ENCODE measurements around the genes BRD3 and RXRA.

- PRO-cap = no peak
Measured at GRCh38 chr9:133805453-133806270, 67.5 kb upstream of the SARDH start.

GRCh38 chr9:133982887-133983244, 9.3 kb downstream of the VAV2 start:
- PRO-cap = no peak

GRCh38 chr9:133991417-133991575, 828 bp downstream of the VAV2 start:
- PRO-cap = no peak

GRCh38 chr9:134051372-134051743, 16.5 kb downstream of the BRD3 start:
- PRO-cap = no peak

GRCh38 chr9:134055454-134056754, 11.9 kb downstream of the BRD3 start:
- PRO-cap = no peak

DNA sequence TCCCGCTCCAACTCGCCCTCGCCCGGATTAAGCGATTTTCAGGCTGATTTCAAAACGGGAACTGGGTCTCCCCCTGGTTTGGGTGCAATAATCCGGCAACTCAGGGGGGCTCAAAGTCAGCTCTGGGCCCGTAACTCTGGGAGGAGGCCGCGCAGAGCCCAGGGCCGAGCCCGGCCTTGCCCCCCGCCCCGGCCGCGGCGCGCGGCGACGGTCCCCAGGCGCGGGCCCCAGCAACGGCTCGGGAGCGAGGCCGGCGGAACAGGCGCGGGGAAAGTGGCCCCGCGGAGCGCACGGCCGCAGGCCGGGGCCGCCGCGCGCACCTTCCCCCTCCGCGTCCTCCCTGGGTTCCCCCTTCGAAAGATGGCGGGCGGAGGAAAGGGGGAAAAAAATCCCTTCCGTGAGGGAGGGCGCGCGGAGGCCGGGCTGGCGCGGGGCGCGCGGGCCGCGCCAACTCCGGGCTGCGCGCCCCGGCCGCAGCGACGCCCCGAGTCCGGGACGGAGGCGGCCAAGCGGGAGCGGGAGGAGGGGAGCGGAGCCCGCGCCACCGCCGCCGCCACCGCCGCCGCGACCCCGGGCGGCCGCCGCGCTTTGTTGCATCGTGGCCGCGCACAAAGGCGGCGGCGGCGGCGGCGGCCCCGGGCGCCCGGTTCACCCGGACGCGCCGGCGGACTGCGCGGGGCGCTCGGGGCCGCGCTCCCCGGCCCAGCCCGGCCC, 496 bp downstream of the BRD3 start:
- PRO-cap = no peak

DNA sequence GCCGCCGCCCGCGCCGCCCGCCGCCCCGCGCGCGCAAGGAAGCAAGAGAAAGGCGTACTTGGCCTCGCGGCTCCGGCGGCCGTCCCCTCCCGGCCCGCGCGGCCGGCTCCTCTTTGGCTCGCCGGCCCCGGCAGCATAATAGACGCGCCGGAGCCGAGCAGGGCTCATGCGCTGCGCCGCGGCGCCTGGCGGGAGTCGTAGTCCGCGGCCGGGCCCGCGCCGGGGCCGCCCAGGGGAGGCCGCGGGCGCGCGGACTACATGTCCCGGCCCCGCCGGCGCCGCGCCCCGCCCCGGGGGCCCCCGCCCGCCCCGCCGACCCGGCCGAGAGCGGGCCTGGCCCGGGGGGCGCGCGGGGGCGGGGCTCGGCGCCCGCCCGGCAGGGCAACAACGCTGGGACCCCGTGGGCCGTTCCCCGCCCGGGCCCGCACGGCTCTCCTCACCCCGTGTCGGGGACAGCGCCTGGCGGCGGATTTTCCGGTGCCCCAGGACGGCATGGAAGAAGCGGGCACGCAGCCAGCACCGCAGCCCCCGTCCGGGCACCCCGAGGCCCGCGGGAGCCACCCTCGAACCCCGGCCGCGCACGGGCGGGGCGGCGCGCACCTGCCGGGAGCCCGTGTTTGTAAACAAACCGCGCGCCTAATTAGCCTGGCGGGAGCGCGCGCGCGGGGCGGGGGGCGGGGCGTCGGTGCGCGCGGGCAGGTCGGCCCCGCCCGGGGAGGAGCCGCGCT, at the start of gene BRD3:
BRD3 (minus strand) TSS at position 140 of the 728 bp plus-strand sequence.
- PRO-cap = unidirectional peak, minus-strand start at position 113 of the sequence; bidirectional peak, plus-strand start outside the sequence, minus-strand start at position 582 of the sequence

DNA sequence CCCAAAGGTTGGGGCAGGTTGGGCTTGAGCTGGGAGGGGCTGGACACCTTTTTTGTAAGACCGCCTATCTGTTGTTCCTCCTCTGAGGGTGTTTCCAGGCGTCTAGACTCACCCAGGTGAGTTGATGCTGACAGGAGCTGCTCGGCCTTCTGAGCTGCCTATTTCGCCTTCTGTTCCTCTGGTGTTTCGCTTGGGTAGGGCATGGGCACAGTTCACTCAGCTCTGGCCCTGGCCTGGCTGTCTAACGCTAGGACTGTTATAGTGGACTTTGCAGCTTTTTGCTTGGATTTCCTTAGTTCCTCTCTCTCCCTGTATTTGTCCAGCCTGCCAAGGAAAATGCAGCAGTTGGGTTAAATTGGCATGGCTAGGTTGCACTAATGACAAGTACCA, 2.2 kb downstream of the WDR5 start:
- PRO-cap = no peak

DNA sequence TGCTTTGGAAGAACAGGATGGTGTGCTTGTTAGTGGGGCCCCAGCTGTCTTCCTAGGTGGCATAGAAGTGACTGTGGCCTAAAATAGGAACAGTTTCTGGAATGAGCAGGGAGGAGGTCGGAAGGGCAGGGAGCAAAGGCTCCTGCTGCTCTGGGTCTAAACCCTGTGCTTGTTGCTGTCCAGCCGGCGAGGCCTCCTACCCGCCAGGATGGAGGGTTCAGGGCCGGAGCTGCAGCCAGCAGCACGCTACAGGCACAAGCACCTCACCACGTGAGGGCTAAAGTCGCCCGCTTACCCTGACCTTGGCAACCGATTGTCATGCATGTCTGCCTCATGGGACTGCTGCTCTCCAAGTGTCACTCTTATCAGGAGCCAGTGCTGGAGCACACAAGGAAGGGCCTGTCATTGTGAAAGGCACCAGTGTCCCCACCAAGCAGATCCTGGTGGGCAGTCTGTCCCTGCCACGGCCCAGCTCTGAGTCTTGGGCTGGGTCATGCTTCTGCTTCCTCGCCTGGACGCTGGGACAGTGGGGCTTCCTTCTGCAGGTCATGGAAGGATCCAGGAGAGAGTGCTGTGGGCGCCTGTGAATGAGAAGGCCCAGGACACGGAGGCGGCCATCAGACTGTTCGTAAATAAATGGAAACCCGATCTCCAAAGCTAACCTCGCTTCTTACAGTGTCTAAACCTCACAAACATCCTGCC, 58.3 kb upstream of the RXRA start:
- PRO-cap = no peak

DNA sequence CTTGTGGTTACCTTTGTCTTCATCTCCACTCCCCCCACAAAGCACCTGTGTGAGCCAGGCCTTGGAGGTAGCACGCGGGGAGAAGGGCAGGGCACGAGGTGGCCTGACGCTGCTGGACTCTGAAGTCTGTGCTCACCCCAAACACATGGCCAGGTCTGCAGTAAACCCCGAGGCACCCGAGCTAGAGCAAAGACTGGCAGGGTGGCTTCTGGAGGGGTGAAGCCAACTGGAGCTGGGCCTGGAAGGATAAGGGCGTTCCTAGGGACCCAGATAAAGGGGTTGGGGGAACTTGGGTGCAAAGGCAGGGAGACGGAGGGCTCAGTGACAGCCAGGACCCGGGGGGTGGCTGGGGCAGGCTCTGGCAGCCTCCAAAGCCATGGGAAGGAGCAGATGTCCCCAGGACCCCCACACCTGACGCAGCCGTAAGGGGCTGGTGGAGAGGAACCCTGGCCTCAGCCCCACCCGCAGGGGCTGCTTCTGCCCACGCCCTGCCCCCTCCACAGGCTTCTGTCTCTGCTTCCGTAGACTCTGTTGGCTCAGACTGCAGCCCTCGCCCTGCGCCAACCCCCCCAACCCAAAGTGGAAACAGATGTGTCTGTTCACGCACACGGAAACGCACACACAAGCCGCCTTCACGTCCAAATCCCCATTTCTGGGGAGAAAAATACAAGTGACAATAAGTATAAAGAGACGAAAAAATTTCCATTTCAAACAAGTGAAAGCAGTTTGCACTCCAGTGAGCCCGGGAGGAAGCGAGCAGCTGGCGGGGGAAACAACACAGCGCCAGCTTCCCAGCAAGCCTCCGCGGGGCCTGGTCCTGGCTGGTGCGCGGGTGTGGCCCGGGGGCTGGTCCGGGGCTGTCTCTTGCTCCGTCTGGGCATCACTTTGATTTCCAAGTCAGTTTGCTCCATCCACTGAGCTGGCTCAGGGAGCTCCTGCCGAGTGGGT, 32.7 kb upstream of the RXRA start:
- PRO-cap = no peak

DNA sequence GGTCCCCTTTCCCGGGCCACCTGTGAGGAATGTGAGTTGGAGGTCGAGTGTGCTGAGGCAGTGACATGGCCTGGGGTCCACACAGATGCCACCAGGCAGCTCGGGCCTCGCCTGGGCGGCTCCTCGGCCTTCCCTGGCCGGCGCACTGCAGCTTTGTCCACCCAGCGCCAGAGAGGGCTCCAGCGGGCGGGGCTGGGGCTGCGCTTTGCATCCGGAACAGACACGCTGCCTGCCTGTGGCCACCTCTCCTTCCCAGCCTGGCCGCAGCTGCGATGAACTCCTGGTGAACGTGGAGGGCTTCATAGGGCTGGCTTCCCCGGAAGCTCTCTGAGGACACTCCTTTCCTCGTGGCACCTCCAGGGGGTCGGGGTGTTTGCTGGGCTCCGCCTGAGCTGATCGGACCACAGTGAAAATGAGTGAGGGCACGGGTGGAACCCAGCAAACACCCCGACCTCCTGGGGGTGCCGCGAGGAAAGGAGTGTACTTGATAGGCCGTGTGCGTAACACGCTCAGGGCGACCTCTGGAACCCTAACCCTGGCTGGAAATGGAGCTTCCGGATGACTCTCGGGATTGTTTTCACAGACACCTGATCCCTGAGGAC, 32.0 kb upstream of the RXRA start:
- PRO-cap = no peak

DNA sequence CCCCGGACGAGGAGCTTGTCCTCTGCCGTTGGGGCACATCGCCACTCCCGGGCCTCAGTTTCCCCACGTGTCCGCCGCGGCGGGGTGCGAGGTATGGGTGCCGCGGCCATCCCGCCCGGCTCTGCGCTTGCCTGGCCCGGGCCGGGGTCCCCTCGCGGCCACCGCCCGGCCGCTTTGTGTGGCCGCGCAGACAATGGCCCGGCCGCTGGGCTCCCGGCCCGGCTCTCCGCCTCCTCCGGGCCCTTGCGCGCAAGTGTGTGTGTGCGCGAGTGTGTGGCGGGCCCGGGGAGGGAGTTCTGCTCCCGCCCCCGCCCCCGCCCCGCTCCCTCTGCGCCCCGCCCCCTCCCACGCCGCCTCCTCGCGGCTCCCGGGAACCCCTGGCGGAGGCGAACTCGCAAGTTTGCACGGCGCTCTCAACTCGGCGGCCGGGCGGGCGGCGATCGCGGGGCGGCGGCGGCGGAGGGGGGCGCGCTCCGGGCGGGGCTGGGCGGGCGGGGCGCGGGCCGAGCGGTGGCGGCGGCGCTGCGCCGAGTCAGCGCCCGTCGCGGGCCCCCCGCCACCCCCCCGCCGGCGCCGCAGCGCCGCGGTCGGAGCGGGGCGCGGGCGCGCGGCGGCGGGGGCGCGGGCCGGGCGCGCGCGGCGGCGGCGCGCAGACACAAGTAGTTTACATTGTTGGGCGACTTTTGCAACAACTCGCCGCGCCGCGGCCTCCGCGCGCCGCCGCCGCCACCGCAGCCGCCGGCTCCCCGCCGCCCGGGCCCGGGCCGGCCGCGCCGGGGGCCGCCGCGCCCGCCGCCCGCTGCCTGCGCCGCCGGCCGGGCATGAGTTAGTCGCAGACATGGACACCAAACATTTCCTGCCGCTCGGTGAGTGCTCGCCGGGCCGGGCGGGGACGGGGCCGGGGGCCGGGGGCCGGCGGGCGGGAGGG, at the start of gene RXRA:
RXRA (plus strand) TSS at position 662 of the 928 bp plus-strand sequence.
- PRO-cap = unidirectional peak, minus-strand start at position 251 of the sequence

DNA sequence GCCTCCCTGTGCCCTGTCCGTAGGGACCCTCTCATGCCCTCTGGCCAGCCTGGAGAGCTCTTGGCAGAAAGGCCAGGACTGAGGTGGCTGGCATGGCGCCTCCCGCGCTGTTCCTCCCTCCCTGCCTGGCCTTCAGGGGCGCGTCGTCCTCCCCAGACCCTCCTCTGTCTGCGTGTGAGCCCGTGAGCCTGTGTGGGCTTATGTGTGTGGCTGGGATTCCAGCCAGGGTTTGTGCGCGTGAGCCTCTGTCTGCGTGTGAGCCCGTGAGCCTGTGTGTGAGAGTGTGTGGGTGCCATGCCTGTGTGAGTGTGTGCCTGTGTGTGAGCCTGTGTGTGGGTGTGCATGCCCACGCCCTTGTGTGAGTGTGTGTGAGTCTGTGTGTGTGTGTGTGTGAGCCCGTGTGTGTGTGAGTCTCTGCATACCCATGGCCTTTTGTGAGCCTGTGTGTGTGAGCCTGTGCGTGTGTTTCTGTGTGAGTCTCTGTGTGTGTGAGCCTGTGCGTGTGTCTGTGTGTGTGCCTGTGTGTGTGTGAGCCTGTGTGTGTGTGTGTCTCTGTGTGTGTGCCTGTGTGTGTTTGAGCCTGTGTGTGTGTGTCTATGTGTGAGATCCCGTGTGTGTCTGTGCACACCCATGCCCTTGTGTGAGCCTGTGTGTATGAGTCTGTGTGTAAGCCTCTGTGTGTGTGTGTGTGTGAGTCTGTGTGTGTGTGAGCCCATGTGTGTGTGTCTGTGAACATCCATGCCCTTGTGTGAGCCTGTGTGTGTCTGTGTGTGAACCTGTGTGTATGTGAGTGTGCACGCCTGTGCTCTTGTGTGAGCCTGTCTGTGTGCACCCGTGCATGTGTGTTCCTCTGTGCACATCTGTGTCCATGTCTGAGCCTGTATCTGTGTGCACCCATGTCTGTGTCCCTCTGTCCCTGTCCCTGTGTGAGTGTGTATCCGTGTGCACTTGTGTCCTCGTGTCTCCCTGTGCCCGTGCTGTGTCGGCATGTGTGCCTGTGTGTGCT, 13.2 kb downstream of the RXRA start:
- PRO-cap = no peak

- PRO-cap = no peak
Measured at GRCh38 chr9:134345789-134346622, 19.8 kb downstream of the RXRA start.

- PRO-cap = no peak
Measured at GRCh38 chr9:134357560-134358458, 31.6 kb downstream of the RXRA start.

- PRO-cap = no peak
Measured at GRCh38 chr9:134373868-134374340, 47.6 kb downstream of the RXRA start.

GRCh38 chr9:134407764-134408786, 81.8 kb downstream of the RXRA start:
- PRO-cap = no peak

DNA sequence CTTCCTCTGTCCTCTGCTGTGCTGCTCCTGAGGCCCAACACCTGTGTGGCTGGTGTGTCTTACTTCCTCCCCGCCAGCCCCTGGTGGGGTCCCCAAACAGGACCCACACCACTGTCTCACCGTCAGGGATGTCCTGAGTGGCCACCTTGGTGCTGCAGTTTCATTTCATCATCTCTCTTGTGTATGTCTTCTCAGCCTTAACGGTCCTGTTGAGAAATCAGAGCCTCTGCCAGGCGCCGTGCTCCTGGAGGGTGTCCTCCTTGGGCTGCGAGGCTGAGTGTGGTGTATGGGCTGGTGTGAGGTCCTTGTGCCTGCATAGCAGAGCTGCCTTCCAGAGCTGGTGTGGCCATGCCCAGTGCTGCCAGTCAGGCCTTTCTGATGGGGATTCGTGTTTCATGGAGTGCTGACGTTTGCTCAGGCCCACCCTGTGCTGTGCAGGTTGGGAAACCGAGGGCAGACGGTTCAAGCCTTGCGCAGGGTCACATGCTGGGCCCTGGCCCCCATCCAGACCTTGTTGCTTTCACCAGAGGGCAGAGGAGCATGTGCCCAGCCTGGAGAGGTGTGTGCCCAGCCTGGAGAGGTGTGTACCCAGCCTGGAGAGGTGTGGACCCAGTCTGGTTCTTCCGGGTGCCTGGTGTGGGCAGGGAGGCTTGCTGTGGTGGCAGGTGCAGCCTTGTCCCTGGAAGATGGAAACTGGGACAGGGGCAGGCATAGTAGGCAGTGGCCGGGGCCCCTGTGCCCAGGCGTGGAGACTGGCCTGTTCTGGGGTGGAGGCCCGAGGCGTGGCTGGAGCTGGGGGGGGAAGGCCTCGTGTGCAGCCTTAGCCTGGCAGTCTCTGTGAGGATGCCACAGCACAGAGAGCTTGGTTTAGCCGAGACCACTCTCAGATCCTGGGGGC, 83.9 kb downstream of the RXRA start:
- PRO-cap = no peak

DNA sequence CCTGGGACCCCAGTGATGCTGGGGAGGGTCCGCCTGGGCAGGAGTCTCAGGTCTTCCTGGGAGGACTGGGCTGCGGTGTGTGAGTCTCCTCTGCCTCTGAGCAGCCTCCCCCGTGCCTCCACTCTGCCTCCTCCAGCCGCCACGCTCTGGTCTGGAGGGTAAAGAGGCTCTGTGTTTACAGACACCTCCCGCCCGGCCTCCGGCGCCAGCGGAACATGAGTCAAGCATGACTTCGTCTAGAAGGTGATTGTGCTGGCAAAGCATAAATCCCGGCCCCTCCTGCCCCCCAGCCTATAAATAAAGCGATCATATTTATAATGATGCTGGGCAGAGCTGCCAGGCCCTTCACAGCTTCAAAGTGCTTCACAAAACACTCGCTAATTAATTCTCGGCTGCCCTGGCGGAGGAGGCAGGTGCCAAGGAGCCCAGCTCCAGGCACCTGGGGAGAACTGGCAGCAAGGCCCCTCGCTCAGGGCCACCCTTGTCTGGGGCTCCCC, 87.6 kb downstream of the RXRA start:
- PRO-cap = no peak

GRCh38 chr9:134416873-134417512, 90.7 kb downstream of the RXRA start:
- PRO-cap = no peak